H9 (cell line): Measurements from ENCODE around the gene KIAA0040.

GRCh38 chr1:174158737-174159042, 630 bp upstream of the RABGAP1L start:
- PRO-cap = unidirectional peak, plus-strand start at chr1:174158947

DNA sequence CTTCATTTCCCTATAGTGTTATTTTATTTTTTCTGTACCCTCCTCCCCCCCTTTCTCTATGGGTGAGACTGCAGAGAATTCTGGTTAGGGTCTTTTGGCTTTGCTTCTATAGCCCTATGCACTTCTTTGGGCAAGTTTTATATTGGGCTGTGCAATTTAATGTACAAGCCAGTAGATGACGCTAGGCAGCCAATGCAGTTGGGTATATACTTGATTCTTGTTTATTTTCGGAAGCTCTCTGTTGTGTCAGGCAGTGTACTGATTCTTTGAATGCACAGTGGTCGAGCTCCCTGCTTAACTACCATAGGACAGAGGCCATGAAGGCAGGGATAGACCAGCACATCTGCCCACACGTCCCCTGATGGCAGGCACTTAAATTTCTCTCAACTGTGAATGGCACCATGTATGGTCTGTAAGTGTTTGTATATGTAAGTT, 34.1 kb upstream of the GPR52 start:
- PRO-cap = no peak

- PRO-cap = no peak
Observed at GRCh38 chr1:174965590-174965932, 34.2 kb upstream of the CACYBP start.

- PRO-cap = no peak
Observed at GRCh38 chr1:174975659-174976332, 24.0 kb upstream of the CACYBP start.

- PRO-cap = no peak
Observed at GRCh38 chr1:175013491-175014586, 9.4 kb downstream of the MRPS14 start.

GRCh38 chr1:175192587-175193584, at the start of gene KIAA0040:
Gene KIAA0040 (minus strand): TSS chr1:175192776.
- PRO-cap = bidirectional peak, plus-strand start at chr1:175192901, minus-strand start at chr1:175192776; bidirectional peak, plus-strand start at chr1:175193222, minus-strand start at chr1:175193083

DNA sequence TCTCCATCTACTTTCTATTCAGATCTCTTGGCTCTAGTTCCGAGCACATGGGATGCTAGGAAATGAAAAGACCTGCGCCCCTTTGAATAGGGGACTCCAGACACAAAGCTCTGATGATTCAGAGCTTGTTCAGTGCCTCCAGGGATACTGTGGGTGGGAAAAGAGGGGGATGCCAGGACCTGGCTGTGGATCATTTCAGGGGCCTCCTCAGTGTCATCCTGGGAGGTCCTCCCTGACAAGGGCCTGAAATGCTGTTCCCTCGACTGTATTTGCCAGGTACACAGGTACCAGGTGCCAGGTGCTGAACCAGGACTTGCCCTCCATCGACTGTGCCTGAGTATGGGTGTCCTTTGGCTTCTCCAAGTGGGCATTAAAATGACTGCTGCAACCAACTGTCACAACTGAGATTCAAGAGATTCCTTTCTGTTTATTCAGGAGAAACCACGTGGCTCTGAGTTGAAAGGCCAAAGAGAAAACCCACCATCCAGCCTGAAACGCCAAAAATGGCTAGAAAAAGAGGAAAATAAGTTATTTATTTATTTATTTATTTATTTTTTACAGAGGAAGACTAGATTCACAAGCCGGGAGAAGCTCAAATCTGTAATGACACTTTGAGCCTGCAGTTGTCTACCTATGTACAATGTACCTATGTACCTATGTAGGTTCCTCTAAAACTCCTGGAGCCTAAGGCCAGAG, 1.2 kb upstream of the KIAA0040 start:
- PRO-cap = no peak

DNA sequence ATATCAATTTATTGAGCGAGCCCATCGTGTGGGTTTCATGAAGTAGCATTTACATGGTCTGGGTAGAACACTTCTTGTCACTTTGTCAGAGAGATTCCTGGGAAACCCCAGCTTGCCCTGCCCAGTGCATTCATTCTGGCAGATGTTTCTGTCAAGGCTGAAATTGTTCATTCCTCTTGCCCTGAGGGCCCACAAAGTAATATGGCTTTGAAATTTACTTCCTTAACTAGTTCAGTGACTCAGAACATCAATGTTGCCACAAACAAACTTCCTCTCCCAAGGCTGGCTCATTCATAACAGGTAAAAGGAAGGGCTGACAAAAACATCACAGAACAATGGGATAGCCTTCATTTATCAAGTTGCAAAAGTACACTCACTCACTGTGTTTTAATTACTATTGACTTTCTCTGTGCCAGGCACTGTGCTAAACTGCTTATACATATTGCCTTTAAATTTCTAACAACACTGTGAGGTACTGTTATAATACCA, 5.0 kb upstream of the KIAA0040 start:
- PRO-cap = no peak

DNA sequence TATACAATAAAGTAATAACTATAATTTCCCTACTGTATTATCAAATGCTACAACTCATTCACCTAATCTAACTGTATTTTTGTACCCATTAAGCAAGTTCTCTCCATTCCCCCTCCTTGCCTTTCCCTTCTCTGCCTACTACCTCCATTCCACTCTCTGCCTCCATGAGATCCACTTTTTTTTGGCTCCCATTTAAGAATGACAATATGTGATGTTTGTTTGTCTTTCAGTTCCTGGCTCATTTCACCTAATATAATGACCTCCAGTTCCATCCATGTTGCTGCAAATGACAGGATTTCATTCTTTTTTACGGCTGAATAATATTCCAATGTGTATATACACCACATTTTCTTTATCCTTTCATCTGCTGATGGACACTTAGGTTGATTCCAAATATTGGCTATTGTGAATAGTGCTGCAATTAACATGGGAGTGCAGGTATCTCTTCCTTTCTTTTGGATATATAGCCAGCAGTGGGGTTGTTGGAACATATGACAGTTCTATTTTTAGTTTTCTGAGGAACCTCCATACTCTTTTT, 94.4 kb downstream of the COP1 start:
- PRO-cap = no peak

DNA sequence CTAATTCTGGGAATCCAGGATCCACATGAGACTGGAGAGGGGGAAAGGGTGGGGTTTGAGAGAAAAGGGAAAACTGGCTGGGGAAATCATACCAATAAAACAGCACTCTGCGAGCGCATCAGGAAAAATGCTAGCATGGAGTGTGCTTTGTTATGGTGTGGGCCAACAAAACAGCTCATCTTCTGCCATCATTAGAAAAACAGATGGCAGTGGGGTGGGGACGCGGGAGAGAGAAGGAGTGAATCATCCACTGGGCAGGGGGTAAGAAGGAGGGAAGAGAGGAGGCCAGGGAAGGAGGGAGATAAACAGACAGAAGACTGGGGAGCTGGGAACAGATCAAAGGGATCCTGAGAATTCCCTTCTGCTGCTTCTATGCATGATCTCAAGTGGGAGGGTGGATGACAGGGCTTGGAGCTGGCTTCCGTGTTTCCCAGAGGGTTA, 338.4 kb downstream of the PAPPA2 start:
- PRO-cap = no peak

- PRO-cap = no peak
Observed at GRCh38 chr1:177256418-177256924, 85.7 kb downstream of the BRINP2 start.

DNA sequence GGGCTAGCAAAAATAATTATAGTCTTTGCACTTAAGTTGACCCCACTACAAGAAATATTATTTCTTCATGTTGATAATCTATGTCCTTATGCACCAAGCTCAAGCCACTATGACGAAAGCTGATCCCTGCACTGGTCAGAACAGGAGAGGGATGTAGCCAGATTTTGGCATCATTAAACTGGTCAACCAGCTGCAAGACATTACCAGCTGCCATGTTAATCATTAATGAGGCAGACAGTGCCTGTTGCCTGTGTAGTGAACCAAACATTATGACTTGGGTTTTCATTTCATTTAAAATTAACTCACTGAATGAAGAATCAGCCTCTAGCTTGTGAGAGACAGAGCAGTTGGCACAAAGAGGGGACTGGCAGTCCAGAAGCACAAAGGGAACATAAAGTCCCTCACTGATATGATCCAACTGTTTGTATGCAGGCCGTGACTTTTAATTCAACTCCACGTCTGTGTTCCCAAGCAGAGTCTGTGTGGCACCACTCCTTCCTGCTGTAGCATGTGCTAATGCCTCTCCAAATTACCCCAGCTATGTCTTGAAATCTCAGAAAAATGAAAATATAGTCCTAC, 318.9 kb downstream of the SEC16B start:
- PRO-cap = no peak

DNA sequence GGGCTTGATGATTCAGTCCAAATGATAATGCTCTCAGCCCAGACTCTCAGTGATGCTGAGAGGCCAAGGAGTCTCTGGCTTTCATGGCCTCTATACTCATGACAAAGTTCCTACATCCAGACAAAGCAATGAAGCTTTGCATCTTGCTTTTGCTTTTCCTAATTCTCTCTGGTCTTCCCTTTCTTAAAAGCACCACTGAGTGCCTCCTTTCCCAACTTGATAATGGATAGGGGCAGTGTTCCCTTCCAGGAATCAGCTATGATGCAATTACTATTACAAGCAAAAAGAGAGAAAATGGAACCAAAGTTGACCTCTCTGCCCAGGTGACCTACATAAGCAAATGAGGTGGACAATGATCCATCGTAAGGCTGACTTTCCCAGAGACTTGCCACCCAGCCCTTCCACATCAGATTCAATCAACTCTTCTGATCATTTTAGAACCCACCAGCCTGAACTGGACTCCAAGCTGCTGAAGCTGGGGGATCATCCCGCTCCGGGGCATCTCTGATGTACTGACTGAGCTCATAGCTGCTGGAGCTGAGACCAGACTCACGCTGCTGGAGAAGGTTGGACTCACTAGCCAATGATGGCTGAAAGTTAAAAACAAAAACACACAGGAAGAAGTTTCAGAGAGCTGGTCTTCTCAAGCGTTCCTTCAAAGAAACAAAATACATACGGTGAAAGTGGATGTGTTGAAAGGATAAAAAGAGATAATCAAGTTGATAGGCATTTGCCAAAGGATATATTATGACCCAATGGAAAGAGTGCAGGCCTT, 8.5 kb downstream of the SEC16B start:
- PRO-cap = no peak

DNA sequence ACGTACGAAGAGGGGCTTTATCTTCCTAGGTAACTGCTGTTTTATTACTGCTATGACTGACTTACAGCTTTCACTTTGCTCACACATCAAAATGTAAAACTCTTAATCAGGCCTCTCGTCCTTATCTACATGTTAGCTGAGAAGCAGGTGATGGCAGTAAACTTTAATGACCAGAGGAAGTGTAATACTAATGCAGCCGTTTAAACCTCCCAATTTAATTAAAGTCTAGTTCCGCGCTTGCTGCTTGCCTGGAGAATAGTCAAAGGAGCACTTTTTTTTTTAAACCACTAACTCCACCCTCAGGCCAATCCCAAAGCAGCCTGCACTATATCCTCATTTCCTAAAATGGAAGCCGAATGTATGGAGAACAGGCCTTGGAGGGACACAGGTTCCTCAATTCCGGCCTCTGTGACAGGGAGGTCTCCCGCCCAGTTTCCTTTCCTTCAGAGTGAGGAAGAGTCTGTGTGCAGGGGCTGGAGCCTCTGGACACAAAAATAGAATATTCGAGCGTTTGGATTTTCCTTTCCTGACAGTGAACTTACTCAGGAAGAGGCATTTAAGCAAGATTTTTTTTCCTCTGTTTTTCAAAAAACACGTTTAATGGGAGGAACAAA, 36.6 kb upstream of the RASAL2 start:
- PRO-cap = unidirectional peak, plus-strand start at position 336 of the sequence

DNA sequence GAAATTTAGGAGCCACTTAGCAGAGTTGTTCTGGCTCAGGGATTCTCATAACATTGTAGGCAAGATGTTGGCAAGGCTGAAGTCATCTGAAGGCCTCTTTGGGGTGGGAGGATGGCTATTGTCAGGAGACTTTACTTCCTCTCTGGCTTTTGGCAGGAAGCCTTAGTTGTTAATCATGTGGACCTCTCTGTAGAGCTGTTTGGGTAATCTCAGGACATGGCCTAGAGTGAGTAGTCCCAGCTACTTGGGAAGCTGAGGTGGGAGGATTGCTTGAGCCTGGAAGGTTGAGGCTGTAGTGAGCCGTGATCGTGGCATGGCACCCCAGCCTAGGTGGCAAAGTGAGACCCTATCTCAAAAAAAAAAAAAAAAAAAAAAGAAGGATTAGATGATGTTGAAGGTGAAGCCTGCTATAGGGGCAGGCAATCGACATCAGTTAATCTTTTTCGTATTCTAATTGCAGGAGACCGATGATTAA, 40.2 kb downstream of the RASAL2 start:
- PRO-cap = no peak

- PRO-cap = bidirectional peak, plus-strand start at chr1:178341451, minus-strand start at chr1:178341320
Observed at GRCh38 chr1:178341045-178341758, 155.6 kb downstream of the CLEC20A start.

GRCh38 chr1:178537677-178537876, 24.7 kb downstream of the TEX35 start:
- PRO-cap = no peak

GRCh38 chr1:178541738-178542472, 29.0 kb downstream of the TEX35 start:
- PRO-cap = bidirectional peak, plus-strand start at chr1:178542271, minus-strand start at chr1:178542195

GRCh38 chr1:178578932-178580202, 66.5 kb downstream of the TEX35 start:
- PRO-cap = no peak

- PRO-cap = bidirectional peak, plus-strand start at chr1:178725936, minus-strand start at chr1:178725799; bidirectional peak, plus-strand start at chr1:178726191, minus-strand start at chr1:178726087; unidirectional peak, minus-strand start at chr1:178726349; unidirectional peak, minus-strand start at chr1:178726446
Observed at GRCh38 chr1:178725706-178726735, 977 bp downstream of the RALGPS2 start.